ENCODE measurements around a stretch of chr1.

GRCh38 chr1:23799418-23800360, 865 bp downstream of the GALE start:
- PRO-cap, result bidirectional peak, plus-strand start at chr1:23799641, minus-strand start at chr1:23799542

GRCh38 chr1:24003488-24003936, 23.4 kb upstream of the SRSF10 start:
- PRO-cap, result no peak

- PRO-cap, result no peak
Observed at GRCh38 chr1:24022255-24023221, 42.4 kb upstream of the SRSF10 start.

DNA sequence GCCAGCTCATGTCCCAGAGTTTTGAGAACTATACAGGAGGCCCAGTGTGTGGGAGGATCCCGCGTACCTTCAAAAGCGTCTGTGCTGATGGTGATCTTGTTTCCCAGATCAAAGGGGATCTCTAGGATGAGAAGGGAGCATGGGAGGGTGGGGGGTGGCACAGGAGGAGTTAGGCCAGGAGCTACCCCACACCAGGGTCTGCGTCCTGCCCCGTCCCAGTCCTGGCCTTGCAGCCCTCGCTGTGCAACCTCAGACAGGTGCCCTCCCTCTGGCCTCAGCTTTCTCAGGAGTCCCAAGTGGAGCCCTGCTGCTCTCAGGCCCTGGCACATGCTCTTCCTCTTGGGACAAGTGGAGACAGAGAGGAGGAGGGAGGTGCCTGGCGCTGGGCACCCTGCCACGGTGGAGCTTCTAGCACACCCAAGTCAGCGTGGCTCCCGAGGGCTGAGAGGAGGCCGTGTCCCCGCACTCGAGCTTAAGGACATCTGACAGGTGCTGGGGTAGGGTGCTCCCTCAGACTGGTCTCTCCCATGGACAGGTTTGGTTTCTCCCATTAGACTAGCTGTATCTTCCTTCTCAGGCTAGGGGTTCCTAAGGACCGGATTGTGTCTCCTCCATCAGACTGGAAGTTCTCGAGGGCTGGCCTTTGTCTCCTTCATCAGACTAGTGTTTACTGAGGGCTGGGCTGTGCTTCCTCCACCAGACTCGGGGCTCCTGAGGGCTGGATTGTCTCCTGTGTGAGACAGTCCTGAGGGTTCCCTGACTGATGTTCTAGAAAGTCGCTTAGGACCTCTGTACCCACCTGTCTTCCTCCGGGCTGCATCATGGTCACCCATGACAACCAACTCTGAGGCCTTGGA, 21.7 kb downstream of the MYOM3 start:
- PRO-cap, result no peak

DNA sequence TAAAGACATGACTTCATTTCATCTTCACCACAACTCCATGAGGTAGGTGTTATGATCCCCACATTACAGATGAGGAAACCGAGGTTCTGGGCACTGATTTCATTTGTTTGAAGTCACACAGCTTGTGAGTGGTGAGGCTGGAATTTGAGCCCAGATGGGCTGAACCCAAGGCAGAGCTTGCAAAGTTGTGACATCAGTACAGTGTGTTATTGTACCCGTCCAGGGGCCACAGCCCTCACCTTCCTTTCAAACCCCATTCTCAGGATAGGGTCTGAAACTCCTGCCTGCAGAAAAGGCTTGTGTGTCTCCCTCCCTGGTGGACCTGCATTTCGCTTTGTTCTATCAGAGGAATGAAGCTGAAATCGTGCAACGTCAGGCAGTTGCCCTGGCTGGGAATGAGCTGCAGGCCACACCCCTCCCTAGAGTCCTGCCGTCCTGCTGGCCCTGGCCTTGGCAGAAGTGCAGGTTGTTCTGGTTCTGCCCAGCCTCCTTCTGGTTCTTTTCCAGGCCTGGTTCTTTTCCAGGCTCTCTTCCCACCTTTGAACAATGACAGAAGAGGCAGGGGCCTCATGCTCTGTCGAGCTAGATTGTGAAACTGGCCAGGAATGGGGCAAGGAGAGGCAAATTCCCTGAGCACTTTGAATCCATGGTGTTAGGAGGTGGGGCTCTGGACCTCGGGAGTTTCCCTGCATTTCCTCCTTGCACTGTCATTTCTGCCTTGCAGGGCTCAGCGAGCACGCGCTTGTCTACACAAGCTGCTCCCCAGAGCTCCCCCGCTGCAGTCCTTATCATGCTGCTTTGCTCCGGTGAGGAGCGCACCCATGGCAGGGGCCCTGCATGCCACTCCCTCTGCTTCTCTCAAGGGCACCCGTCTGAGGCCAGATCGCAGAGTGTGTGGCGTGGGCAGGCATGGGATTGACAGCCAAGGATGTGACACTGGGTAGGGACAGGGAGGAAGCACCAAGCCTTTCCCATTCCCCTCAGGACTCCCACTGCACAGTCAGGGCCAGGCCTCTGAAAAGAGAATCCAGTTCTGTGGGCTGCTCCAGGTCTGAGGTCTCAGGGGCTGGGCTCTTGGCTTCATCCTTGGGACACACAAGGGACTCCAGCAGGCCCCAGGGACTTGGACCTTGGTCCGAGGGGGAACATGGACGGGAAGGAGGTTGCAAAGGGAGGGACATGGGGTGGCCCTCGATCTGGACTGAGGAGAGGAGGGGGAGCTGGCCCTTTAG, 8.3 kb upstream of the MYOM3 start:
- PRO-cap, result no peak

DNA sequence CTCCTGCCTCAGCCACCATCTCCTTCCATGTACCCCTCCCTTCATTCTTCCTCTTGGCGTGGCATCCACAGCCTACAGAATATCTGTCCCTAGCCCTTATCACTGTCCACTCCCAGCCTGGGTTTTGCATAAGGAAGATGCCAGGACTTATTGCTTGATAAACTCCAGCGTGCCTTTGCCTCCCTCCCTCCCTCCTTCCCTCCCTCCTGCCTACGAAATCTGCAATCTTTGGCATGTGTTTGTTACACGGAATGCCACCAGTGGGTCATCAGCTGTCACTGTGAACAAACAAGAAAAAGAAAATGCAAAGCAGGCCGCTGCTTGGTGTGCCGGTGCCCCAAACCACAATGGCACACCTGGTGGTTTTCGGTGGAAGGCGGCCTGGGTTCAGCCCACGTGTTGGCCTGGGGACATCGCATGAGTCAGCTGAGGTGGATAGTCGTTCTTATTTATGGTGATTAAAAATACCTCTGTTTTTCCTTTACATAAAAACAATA, 16.2 kb upstream of the IFNLR1 start:
- PRO-cap, result no peak

GRCh38 chr1:24236199-24236679, 49.1 kb upstream of the IFNLR1 start:
- PRO-cap, result no peak

DNA sequence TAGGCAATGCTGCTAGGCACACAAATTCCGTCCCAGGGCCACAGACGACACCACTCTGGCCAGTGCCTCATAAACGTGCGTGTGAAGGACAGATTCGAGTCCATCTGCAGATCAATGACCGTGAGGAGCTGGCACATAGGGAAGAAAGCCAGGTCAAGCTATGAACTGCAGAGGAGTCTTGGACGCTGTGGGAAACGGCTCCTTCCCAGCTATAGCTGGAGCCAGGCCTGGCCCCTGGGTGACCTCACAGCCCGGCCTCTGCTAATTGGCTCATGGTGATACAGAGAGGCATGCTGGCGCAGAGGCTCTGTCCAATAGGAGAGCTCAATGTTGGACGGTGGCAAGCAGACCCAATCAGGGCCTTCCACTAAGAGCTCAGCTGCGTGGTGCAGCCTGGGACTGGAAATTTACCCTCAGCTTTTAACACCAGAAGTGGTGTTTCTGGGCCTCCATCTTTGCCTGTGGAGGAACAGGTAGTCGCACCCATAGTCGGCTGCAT, 64.4 kb upstream of the GRHL3 start:
- PRO-cap, result no peak

- PRO-cap, result no peak
Observed at GRCh38 chr1:24426611-24426873, 10.9 kb downstream of the NIPAL3 start.

GRCh38 chr1:24483409-24483842, 19.2 kb upstream of the RCAN3 start:
- PRO-cap, result no peak

GRCh38 chr1:24507380-24507907, 4.8 kb downstream of the RCAN3 start:
- PRO-cap, result no peak

- PRO-cap, result no peak
Observed at GRCh38 chr1:24536316-24537211, 19.3 kb upstream of the NCMAP start.

DNA sequence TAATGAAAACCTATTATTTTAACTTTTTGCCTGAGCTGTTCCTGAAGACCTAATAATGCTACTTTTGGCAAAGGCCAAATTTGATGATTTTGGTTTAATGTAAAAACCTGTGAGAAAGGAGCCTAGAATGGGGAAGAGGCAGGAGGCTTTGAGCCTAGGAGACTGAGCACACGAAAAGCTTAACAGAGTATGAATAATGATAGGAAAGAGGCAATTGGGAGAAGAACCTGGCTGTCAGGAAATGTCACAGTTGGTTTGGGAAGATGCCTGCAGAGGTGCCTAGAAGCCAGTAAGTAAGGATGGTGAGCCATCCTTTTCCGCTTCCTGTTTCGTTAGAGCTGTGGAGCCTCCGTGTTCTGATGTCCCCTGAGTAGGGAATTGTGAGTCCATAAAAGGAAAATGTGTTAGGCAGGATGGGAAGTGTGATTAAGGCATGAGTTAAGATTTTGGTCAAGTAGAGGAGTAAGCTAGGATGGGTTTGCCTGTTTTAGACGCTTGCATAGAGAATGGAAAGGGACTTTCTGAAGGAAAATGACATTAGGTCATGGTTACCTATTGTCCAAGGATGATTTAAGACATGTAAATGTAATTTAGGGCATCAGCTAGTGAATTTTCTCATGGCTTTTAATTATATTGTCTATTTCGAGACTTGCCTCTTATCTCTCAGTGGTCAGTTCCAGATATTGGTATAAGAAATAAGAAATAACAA, 9.0 kb downstream of the CLIC4 start:
- PRO-cap, result no peak

- PRO-cap, result no peak
Observed at GRCh38 chr1:24762125-24762982, 17.1 kb downstream of the CLIC4 start.

GRCh38 chr1:24771065-24771621, 25.9 kb downstream of the CLIC4 start:
- PRO-cap, result no peak

DNA sequence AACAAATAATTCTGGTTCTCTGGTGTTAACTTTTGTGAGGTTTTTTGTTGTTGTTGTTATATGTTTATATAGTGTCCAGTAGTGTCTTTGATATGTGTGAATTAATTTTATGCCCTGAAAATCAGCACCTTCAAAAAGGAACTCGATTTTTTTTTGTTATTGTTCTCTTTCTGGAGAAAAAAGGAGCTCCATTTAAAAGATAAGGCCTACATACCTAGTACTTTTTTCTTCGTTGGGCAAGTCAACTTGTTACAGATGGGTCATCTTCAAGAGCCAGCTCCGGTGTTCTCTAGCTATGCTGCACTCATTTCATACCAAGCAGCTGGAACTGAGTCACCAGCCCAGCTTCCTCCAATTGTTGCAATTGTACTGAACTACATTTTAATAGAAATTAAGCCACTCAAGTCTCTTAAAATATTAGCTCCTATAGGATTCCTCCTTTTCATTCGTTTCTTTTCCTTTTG, 60.2 kb downstream of the CLIC4 start:
- PRO-cap, result no peak

DNA sequence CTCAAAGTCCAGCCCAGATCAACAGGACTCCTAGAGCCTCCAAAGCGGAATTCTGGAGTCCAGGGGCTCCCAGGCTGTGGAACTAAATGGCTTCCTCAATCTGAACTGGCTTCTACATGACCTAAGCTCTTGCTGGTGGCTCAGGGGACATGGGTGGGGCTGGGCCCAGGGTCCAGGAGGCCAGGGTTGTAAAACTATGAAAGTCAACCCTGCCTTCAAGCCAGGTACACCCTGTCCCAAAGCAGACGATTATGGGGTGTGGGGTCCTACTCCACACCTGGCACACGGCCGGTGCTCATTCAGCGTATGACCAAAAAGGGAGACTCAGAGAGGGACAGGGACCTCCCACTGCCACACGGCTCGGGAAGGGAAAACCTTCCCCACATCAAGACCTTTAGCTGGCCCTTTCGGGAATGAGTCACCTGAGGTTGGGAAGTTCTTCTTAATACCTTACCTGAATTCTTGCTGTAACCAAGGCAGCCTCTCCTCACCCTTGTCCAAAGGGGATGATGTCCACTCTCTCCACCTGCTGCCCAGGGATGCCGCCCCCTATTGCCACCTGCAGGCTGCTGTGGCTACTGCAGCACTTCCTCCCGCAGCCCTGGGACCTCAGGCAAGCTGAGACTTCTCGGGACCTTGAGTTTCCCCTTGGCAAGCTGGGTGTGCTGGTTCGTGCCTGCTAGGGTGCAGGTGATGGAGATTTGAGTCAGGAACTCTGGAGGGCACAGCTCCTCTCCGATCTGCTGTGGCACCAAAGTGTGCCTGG, 32.2 kb downstream of the RUNX3 start:
- PRO-cap, result no peak

DNA sequence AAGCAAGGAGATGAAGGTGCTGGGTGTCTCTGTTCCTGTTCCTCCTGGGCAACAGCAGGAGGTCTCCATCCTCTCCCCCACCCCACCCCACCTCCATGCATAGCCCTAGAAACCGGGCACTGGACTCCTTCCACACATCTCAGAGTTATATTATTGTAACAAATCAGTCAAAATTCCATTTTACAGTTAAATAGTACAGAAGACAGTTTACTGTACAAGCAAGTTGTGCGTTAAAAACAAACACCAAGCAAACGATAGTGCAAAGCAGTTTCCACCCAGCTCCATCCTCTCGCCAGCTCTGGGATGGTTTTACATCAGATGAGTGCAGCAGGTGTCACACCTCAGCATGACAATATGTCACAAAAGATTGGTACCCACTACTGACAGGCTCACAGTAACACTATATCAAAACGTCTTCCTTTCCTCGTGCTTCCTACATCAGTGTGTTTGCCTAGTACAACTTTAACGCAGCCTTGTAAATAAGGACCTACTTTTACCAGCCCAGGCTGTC, 30.6 kb downstream of the RUNX3 start:
- PRO-cap, result no peak

DNA sequence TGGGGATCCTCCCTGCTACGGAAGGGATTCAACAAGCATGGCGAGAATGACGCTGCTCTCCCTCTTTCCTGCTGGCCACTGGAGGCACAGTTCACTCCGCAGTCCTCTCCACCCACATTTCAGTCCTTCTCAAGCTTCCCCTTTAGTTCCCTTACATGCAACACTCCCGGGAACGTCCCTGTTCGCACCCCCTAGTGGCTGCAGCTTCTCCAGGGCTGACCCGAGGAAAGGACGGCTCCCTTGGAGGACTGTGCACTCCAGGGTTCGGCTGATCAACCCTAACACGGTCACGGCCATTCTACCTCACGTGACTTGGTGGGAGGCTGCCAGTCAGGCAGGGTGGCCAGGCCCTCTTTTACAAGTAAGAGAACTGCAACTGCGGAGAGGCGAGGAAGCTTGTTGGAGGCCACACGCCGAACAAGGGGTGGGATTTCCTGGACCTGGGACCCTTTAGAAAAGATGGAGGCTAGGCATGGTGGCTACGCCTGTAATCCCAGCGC, 20.5 kb downstream of the RUNX3 start:
- PRO-cap, result no peak

- PRO-cap, result no peak
Observed at GRCh38 chr1:24925457-24925941, 4.6 kb downstream of the RUNX3 start.

All from left cardiac atrium (tissue), 1 donor.